SP-49 (cell line): ENCODE results near the gene CAMK2B.

DNA sequence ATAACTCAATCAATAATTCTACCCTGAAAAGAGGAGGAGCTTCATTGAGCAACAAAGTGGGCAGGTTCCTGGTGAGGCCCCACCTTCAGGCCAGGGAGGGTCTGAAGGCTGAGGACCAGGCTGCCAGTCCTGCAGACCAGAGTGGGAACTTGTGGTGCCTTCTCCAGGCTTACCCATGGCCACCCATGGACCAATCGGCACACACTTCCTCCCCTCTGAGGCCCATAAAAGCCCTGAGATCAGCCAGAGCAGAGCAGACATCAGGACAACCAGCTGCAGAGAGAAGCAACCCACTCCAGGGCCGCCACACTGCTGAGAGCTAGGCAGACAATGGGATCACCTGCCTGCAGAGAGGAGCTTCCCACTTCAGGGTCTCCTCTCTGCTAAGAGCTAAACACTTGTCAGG lies 34.1 kb downstream of the C7orf25 start:
- PRO-cap, result no peak

- PRO-cap, result no peak
Observed at GRCh38 chr7:42911059-42911781, 650 bp downstream of the C7orf25 start.

- PRO-cap, result no peak
Observed at GRCh38 chr7:43139097-43139737, 26.8 kb downstream of the HECW1 start.

DNA sequence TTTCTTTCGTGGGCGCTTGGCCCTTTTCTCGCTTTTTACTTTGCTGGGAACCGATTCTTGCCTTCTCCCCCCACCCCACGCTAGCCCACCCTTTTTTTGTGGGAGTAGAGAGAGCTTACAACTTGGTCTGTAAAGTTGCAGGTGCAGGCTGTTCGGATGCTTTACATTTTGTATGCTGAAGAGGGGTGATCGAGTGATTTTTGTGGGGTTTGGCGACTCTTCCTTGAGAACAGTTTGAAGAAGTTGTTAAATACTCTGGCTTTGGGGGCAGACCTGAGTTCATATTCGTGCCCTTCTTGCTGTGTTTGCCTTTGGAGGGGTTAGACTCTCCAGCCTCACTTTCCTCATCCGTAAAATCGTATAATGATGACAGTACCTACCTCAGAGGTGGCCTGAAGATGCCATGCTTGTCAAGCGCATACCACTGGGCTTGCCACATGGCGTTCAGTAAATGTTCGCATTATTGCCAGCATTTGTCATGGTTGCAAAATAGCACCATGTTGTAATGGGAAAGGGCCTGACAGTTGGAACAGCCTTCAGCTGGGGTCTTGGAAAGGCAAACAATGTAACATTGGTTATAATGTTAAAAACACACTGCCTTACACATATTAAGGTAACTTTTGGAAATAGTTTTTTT lies 1.2 kb downstream of the STK17A start:
- PRO-cap, result bidirectional peak, plus-strand start at position 159 of the sequence, minus-strand start outside the sequence

DNA sequence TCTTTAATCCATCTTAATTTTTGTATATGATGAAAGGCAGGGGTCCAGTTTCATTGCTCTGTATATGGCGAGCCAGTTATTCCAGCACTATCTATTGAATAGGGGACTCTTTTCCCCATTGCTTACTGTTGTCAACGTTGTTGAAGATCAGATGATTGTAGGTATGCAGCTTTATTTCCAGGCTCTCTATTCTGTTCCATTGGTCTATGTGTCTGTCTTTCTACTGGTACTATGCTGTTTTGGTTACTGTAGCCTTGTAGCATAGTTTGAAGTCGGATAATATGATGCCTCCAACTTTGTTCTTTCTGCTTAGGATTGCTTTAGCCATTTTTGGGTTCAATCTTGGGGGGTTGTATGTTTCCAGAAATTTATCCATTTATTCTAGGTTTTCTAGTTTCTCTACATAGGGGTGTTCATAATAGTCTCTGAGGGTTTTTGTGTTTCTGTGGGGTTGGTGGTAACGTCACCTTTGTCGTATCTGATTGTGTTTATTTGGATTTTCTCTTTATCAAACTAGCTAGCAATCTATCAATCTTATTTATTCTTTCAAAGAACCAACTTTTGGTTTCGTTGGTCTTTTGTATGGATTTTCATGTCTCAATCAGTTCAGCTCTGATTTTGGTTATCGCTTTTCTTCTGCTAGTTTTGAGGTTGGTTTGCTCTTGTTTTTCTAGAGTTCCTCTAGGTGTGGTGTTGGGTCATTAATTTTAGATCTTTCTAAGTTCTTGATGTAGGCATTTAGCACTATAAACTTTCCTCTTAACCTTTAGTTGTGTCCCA lies 26.9 kb downstream of the COA1 start:
- PRO-cap, result no peak

- PRO-cap, result no peak
Observed at GRCh38 chr7:43764022-43764342, 5.5 kb downstream of the BLVRA start.

DNA sequence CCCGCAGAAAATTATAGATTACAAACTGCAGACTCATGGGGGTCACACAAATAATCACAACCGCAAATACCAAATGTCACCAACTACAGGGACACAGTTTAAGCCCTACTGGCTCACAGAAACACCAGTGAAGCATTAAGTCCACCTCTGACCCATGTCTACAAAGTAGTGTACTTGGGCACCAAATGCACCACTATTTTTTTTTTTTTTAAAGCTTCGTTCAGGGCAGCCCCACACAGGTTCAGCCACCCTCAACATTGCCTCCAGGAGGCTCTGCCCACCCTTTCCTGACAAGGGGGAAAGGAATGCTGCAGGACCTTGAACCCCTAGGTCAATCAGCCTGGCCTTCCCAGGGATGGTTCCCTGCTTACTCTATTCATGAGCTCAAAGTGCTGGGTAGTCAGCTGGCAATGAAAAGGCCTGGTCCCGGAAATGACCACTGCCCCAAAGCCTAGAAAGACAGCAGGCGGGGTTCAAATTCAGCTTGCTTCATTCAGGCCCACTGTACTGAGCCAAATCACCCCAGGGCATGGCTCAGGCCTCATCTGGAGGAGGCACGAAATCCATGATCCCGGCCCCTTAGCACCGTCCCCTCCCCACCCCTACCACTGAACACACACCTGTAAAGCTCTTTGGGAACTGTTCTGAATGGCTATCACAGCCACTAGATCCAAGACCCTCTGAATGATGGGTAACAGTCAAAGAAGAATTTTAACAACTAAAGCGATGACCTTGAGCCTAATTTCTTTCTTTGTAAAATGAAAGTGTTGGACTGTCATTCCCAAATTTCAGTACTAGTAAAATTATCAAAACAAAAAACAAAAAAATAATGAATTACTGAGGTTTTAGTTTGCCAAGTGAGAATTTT lies 1.2 kb downstream of the URGCP start:
- PRO-cap, result no peak

DNA sequence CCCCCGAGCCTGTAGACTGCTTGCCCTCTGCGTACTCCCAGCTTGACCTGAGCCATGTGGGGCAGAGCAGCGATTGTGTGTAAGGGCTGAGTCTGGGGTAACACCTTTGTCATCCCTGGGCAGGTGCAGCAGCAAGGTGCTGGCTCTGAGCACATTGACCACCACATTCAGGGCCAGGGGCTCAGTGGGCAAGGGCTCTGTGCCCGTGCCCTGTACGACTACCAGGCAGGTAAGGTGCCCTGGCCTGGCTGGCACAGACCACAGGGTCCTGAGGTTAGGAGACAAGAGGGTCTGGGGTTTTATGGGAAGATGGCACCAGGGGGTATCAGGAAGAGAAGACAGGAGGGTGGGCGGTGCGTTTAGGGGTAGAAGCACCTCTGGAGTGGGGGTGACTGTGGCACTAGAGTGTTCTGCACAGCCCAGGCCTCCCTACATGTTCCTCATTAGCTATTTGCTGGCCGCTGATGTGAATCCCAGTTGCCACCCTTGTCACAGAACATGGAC lies 5.4 kb downstream of the PGAM2 start:
- PRO-cap, result no peak

GRCh38 chr7:44078148-44079113 lies 3.9 kb downstream of the POLM start:
- PRO-cap, result no peak

DNA sequence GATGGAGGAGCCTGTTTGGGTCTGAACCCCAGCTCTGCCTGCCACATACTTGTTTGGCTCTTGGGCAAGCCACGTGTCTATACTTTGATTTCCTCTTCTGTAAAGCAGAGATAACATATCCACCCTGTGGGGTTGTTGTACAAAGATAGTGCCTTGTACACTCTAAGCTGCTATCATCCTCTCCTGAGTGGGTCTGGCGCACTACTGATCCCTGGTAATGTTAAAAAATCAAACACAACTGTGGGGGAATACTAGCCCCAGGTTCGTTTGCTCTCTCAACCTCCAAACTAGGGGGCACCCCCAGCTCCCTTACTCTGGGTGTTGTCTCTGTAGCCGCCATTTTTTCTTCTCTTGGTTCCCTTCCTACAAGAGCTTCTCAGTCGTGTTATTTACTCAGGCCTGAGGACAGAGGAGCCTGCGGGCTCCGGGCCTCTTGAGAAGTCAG lies 1.1 kb downstream of the POLM start:
- PRO-cap, result no peak

DNA sequence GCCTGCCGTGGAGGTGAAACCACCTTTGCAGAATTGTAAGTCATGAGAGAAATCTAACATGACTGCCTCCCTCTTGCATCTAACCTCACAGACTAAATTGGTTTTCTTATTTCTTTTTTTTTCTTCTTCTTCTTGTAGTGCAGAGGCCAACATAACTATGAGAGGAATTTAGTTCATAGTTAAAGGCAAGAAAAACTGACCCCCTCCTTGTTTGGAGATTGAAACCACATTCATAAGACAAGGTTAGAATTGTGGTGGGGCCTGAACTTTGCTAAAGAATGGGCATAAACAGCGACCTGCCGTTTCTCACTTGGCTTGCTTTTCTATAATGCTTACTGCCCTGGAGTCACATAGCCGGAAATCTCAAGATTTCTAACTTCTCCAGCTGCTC lies 2.3 kb upstream of the POLM start:
- PRO-cap, result no peak

DNA sequence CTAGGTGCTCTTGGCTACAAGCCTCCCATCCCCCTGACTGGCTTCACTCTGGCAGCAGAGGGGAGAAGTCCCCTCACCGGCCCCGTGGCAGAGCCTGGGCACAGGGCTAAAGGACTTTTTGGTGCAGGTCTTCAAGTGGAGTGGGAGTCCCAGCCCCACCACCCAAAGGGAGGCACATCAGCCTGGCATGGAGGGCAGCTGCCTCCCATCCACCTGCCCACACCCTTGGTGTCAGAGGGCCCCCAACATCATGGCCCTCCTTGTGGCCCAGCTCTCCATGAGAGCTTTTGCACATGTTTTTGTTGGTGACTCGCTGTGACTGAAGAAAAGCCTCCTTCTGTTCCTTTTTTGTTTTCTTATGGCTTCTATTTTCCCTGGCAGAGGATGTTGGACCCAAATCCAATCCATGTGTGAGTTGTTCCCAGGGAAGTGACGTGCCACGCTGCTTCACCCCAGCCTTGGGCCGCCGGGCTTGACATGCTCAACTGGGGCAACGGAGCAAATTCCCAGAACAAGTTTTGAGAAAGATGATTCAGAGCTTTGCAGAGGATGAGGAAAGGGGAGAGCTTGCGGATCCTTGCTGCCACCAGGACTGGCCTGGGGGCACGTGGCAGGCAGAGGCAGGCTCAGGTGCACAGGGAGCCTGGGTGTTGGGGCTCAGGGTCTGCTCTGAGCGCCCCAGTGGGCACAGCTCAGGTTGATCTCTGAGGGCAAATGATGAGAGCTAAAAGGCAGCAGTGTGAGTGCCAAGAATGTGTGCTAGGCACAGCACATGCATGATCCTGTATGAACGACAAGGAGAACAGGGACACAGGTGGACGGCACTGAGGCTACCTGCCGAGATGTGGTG lies 1.9 kb upstream of the AEBP1 start:
- PRO-cap, result no peak

GRCh38 chr7:44140965-44141164 lies 267 bp downstream of the MYL7 start:
- PRO-cap, result no peak

DNA sequence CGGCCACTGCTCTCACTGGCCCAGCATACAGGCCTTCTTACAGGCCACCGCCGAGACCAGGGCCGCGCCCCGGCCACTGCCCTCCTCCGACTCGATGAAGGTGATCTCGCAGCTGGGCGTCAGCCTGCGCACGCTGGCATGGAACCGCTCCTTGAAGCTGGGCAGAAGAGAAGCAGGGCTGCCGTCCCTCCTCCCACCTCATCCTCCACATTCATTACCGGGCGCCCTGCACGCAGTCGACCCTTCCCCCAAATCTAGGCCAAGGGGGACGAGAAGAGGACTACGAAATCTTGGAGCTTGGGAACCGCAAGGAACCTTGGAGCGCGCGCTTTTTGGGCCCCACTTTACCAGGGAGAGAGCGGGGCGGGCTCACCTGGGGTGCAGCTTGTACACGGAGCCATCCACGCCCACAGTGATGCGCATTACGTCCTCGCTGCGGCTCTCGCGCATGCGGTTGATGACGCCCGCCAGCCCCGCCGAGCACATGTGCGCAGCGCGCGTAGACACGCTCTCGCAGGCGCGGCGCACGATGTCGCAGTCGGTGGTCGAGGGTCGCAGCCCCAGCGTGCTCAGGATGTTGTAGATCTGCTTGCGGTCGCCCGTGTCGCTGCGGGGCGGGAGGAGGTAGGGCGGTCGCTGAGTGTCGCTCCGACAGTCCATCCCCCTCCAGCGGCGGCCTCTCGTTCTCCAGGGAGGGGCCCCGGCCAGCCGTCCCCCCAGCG lies 4.2 kb upstream of the MYL7 start:
- PRO-cap, result no peak

GRCh38 chr7:44324591-44324962 lies 817 bp downstream of the CAMK2B start:
- PRO-cap, result no peak

DNA sequence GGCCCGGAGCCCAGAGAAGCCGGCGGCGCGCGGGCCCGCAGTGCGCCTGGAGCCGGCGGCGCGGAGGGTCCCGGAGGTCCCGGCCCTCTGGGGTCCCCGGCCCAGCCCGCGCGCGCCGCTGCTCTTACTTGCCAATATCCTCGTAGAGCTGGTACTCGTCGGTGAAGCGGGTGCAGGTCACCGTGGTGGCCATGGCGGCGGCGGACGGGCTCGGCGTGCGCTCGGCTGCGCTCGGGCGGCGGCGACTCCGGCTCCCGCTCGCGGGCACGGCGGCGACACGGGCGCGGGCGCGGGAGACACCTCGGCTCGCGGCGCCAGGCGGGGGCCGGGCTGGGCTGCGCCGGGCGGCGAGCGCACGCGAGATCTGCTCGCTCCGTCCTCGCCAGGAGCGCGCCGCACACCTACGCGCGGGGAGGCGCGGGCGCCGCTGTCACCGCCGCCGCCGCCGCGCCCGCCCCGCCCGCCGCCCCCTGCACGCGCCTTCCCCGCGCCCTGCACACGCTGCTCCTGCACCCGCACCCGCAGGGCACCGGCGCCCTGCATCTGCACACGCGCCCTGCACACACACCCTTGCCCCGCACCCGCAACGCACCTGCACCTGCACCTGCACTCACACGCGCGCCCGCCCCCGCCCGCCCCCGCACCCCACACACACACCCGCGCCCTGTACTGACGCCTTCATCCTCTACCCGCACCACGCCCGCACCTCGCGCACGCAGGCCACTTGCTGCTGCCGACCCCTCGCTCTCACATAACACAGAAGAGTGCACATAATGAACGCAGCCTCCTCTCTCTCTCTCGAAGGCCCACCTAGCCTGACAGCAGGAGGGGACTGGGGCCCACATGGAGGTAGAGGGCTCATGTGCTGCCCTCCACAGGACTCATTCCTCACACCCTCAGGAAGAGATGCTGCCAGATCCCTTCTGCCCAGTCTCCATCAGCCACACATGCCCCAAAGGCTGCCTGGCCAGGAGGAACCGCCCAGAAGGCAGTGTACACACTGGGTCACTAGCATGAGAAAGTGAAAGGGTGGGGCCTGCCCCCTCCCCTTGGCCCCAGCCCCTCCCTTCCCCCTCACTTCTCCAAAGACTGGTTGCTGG lies at the start of gene CAMK2B:
Gene CAMK2B (minus strand): TSS at position 366 of the 1,100 bp plus-strand sequence.
- PRO-cap, result no peak

DNA sequence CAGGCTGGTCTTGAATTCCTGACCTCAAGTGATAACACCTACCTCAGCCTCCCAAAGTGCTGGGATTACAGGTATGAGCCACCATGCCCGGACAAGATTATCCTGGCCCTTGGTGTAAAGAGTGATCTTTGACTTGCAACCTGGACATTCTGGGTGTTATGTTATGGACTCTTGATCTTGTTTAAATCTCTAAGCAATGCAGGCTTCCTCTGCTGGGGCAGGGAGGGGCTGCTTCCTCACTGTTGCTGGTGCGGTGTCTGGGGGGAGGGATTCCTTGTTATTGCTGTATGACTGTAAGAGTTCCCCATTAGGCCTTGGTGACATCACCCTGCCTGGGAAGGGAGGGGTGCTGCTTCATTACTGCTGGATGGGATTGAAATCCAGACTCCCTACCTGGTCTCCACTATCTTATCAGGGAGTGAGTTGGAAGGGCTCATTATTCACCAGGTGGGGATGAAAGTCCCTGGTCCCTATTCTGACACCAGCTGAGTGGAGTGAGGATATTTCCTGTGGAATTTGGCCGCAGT lies 8.7 kb downstream of the OGDH start:
- PRO-cap, result no peak

DNA sequence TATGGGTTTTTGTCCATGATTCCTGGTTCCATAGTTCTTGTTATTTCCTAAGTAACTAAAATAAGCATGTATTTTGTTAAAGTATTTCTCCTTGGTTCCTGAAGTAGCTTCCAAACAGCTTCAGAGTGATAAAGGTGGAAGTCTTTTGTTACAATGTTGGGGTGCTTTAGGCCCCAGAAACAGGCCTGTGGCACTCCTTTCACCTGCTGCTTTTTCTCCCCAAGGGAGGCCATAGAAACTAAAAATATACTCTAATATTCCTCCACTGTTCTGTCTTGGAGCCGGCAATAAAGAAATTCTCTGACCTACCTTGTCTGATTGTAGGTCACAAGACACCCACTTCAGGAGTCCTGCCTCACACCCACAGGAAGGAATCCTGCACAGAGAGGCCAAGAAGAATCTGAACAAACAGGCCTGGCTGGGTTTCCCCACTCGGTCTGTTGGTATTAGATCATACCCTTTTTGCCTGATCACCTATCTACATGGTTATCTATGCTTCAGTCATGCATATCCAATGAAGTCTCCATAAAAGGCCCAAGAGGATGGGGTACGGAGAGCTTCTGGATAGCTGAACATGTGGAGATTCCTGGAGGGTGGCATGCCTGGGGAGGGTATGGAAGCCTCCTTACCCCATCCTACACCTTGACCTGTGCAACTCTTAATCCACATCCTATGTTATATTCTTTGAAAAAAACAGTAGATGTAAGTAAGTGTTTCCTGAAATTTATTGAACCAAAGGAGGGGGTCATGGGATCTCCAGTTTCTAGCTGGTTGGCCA lies 12.3 kb downstream of the OGDH start:
- PRO-cap, result no peak

DNA sequence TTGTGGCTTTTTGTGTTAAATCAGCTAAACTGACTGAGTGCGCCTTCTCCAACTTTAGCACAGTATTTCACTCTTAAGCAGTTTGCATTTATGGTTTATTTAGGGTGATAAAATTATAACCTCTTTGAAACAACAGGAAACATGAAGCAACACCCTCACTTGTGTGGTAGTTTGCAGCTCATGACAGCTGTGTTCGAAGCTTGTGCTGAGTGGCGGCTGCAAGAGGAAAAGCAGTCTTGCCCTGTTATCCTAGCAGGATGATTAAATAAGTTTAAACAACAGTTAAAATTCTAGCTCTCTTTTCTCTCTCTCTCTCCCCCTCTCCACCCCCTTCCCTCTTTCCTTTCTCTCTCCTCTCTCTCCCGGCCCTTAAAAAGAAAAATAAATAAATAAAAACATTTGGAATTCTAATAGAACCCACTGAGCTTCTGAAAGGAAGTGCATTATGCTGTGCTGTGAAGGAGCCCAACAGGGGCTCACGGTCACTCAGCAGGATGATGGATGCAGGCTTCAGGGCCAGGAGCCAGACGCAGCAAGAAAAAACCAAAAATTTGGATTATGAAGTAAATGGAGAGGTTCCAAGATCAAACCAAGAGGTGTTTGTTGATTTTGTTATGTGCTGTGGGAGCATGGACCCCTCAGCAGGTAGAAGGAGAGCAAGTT lies 25.2 kb downstream of the OGDH start:
- PRO-cap, result no peak

- PRO-cap, result no peak
Observed at GRCh38 chr7:44639589-44640312, 33.3 kb downstream of the OGDH start.